Daoy (cell line): ENCODE data around the genes LINS1 and SNRPA1.

- RAMPAGE, long total RNA: no peak
Measured at GRCh38 chr15:99138685-99139033, 33.8 kb downstream of the SYNM start.

DNA sequence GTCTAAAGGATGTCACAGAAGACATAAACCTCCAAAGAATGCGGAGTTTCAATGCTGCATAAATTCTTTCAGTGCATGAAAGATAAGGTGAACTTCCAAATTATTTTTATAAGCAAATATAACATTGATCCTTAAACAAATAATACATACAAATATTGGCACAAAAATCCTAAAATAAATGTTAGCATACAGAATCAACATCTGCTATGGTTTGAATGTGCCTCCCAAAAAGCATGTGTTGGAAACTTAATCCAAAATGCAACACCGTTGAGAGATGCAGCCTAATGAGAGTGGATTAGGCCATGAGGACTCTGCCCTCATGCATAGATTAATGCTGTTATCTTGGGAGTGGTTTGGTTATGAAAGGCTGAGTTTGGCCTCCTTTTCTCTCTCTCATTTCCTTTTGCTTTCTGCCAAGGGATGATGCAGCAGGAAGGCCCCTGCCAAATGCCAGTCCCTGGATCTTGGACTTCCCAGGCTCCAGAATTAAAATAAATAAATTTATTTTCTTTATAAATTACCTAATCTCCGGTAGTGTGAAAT, 49.3 kb downstream of the SYNM start:
- RAMPAGE, long total RNA: no peak

GRCh38 chr15:99258972-99259637, 7.8 kb downstream of the LRRC28 start:
- RAMPAGE, long total RNA: no peak

GRCh38 chr15:99306110-99306373, 54.8 kb downstream of the LRRC28 start:
- RAMPAGE, long total RNA: no peak

DNA sequence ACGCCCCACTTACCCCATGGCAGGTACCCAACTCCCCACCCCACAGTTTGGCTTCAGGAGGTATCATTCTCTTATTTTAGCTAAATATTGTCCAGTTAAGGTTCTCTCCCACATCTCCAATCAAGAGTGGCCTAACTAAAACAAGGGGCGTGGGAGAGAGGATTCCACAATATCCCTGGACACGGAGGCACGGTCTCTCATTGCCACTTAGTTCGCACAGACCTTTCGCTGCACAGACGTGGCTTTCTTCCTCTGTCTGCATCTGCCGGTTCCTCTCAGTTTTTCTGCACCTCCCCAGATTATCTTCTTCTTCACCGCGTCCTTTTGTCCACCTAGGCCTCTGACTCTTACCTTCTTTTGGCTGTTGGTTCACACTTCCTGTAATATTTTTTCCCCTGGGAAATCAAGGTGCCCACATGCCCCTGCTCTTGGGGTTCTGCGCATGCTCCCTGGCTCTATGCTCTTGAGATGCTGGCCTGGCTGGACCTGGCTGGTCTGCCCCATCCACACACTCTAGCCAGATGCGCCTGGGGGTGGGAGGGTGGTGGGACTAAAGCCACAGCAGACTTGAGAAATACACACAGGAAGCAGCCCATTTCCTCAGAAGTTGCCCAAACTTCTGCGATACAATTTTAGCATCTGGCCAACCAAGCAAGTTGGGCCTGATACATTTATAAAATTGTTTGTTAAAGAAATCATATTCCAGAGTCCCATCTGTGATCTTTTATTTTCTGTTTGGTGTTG, 56.3 kb upstream of the MEF2A start:
- RAMPAGE, long total RNA: no peak

DNA sequence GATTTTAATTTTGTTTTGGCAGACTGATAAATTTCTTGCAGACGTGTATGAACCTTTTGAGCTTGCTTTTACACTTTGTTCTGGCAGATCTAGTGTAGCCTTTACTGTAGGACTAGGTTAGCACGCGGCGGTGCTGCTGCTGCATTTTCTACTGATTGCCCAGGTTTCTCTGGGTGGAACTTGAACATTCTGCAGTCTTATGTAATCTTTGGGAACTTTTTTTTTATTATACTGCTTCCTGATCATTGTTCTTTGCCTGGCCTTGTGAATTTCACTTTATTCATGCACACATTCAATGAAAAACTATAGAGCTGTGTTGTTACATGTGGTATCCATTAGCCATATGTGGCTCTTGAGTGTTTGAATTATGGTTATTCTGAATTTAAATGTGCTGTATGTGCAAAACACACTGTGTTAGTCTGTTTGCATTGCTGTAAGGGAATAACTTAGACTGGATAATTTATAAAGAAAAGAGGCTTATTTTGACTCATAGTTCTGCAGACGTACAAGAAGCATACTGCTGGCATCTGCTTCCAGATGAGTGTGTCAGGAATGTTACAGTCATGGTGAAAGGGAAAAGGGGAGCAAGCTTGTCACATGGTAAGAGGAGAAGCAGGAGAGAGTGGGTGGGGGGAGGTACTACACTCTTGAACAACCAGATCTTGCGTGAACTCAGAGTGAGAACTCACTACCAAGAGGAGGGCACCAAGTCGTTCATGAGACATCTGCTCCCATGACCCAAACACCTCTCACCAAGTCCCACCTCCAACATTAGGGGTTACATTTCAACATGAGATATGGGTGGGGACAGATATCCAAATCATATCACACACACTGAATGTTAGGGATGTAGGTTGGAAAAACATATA, 26.5 kb downstream of the MEF2A start:
- RAMPAGE, long total RNA: no peak

GRCh38 chr15:100185629-100186166, 156.1 kb downstream of the ADAMTS17 start:
- RAMPAGE, long total RNA: no peak

- RAMPAGE, long total RNA: no peak
Measured at GRCh38 chr15:100202284-100202637, 139.5 kb downstream of the ADAMTS17 start.

GRCh38 chr15:100349546-100350523, 8.1 kb upstream of the ADAMTS17 start:
- RAMPAGE, long total RNA: no peak

GRCh38 chr15:100350524-100350934, 8.8 kb upstream of the ADAMTS17 start:
- RAMPAGE, long total RNA: no peak

DNA sequence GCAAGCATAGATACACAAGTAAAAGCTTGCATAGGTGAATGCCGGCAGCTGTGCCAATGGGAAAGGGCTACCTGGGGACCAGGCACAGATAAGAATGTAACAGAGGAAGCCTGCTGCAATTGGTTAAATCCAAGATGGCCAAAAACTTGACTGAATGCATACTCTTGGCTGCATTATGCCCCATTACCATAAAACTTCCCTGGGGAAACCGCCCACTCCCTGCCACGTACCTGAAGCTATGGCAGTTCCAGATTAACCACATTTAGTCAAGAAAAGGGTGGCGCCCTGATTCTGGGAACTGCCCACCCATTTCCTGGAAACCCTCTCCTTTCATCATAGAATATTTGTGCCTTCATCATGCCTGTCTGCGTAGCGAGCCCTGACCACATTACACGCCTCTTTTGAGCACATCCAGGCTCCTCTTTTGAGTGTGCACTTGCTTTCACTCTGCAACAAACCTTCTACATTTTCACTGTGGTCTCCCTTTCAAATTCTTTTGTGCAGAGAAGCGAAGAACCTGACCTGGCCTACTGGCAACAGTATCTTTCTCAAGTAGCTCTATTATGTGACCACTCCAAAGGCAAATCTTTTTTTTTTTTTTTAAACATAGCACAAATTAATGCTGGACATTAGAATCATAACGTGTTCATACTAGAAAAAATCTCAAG, 5.2 kb downstream of the LINS1 start:
- RAMPAGE, long total RNA: no peak

- RAMPAGE, long total RNA: no peak
Measured at GRCh38 chr15:100601634-100602284, at the start of gene LINS1. LINS1 (minus strand) TSS chr15:100602184.

GRCh38 chr15:100694499-100695010, 92.2 kb downstream of the ASB7 start:
- RAMPAGE, long total RNA: no peak

DNA sequence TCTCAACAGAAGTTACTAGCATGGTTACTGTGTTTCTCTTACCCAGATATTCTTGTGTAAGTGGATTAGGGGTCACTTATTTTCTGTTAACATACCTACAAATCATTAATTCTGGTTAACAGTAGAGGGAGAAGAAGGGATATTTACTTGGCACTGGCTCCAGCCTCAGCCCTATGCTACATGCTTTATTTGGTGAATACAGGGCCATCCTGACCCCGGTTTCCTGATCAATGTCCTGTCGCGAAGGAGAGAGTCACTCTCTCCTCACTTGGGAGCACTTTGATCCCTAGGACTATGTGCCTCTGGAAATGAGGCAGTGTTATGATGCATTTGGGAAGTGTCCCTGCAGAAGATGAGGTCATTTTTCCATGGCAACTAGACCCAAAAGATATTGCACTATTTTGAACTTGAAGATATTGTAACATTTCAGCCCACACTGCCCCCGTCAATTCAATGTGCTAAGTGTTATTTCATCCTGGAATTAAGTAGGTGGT, 67.9 kb downstream of the LRRK1 start:
- RAMPAGE, long total RNA: no peak

GRCh38 chr15:101266808-101267211, 10.5 kb downstream of the SELENOS start:
- RAMPAGE, long total RNA: no peak

DNA sequence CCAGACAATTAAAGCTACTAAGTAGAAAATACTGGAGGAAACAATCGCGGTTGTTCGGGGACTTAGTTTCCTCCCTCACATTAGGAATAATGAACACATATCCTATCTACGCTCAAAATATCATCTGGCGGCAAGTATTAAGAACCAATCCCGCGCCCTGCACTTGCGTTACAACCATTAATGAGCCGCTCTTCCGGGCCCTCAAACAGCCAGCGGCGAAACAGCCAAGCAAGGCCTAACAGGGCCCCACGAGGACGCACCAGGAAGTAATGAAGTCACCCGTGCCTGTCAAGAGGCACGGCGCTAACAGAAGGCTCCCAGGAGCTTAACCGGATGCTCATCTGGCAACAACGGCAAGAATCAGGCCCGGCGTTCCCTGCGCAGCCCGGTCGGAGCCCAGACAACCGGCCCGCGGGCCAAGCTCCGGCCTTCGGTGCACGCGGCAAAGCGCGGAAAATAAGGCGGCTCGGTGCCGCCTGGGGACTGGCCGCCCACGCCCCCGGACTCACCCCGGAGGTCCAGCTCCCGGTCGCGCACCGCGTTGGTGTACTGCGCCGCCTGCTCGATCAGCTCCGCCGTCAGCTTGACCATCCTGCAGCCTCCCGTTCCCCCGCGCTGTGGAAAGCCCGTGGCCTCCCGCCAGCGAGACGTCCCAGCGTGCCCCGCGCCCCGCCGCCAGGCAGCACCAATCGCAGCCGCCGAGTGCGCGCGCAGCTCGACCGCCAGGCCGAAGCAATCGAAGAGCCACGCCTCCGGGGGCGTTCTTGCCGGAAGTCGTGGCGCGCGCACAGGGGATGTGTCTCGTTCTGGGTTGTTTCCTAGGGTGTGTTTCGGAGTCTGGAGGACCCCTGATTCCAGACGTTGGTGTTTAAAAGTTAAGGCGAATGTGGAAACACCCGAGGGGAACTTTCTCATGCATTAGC, at the start of gene SNRPA1:
Gene SNRPA1, minus strand, starts transcription at position 661 of the 923 bp plus-strand sequence.
- RAMPAGE, long total RNA: start-site peak on the minus strand centred at position 632 of the sequence, 65 bp wide, 81 and 23 reads in 2 replicates

GRCh38 chr15:101329948-101330234, 34.8 kb upstream of the SNRPA1 start:
- RAMPAGE, long total RNA: no peak

GRCh38 chr15:101368754-101369185, 73.7 kb upstream of the SNRPA1 start:
- RAMPAGE, long total RNA: no peak

- RAMPAGE, long total RNA: no peak
Measured at GRCh38 chr15:101438209-101439107, 51.0 kb downstream of the PCSK6 start.

DNA sequence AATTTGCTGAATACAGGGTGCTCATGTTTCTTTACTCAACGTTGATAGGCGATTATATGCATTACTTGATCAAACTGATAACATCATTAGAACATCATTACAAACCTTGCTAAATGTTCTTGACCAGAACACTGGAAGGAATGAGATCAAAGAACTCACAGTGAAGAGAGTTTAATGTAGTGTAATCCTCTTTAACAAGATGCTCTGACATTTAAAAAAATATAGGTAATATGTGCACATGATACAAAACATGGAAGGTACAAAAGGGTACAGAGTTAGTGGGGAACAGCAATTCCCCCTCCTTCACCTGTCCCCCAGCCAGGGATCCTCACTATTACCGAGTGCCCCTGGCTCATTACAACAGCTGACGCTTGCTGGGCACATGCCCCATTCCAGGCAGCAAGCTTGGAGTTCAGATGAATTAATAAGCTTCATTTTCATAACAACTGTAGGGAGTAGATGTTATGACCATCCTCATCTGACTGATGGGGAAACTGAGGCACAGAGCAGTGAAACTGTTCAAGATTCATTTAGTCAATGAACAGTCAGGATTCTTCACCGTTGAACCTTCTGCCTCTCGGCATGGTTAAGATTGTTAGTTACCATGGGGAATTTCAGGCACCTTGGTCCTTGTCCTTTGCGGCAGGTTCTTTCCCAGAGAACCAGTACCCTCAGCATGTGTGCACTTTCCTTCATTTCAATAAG, 41.2 kb downstream of the PCSK6 start:
- RAMPAGE, long total RNA: no peak